ENCODE results near the gene CACNB2.

DNA sequence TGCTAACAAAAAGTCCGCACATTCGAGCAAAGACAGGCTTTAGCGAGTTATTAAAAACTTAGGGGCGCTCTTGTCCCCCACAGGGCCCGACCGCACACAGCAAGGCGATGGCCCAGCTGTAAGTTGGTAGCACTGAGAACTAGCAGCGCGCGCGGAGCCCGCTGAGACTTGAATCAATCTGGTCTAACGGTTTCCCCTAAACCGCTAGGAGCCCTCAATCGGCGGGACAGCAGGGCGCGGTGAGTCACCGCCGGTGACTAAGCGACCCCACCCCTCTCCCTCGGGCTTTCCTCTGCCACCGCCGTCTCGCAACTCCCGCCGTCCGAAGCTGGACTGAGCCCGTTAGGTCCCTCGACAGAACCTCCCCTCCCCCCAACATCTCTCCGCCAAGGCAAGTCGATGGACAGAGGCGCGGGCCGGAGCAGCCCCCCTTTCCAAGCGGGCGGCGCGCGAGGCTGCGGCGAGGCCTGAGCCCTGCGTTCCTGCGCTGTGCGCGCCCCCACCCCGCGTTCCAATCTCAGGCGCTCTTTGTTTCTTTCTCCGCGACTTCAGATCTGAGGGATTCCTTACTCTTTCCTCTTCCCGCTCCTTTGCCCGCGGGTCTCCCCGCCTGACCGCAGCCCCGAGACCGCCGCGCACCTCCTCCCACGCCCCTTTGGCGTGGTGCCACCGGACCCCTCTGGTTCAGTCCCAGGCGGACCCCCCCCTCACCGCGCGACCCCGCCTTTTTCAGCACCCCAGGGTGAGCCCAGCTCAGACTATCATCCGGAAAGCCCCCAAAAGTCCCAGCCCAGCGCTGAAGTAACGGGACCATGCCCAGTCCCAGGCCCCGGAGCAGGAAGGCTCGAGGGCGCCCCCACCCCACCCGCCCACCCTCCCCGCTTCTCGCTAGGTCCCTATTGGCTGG, 498 bp downstream of the VIM start:
- RRBS, 2 experiments = 1 to 2% methylated on average over 6 of the region's 77 CpGs

DNA sequence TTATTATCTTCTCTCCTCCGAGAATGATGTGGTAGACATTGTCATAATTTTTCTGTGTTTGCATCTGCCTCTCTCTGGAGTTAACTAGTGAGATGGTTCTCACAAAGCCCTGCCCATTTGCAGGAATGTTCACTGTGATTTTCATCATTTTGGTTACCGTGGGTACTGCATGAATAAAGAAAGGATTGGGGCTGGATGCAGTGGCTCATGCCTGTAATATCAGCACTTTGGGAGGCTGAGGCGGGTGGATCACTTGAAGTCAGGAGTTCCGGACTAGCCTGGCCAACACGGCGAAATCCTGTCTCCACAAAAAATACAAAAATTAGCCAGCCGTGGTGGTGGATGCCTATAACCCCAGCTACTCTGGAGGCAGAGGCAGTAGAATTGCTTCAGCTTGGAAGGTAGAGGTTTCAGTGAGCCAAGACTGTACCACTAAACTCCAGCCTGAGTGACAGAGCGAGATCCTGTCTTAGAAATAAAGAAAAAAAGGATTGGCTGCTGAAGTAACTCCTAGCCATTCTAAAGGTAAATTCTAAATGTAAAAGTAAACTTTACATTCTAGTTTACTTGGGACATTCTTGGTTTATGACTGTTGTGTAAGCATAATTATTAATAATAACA, 10.9 kb downstream of the VIM start:
- RRBS, 2 experiments = no CpG with 5 or more reads among the region's 8 CpGs

DNA sequence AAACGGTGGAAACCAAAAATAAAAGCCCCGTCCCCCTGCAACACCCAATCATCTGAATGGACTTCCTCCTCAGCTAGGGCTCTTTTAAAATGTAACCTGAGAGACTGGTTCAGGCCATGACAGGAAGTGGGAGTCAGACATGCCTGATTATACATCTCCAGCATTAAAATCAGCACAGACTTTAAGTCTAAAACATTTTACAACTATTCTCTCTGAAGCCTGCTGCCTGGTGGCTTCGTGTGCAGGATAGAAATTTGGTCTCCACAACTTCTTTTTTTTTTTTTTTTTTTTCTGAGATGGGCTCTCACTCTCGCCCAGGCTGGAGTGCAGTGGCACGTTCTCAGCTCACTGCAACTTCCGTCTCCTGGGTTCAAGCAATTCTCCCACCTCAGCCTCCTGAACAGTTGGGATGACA, 30.3 kb downstream of the HACD1 start:
- RRBS, 2 experiments = no CpG with 5 or more reads among the region's 6 CpGs

DNA sequence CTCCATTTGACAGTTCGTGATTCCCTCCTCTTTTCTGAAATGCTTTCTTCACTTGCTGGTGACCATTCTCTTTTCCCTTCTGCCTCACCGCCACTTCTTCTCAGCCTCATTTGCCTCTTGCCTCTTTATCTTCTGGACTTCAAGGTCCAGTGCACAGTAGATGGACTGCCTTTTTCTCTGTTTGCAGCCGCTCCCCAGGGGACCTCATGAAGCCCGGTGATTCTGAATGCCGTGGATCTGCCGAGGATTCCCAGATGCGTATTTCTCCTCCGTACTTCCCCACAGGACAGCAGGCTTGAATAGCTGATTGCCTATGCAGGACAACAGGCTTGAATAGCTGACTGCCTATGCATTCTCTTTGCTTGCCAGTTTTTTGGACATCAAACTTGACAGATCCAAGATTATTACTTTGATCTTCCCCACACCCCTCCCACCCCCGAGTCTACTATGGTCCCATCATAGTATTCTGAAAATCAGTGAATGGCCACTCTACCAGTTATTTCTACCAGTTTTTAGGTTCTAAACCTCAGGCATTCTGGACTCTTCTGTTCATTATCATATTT, 38.8 kb upstream of the TMEM236 start:
- RRBS, 2 experiments = no CpG with 5 or more reads among the region's 9 CpGs

DNA sequence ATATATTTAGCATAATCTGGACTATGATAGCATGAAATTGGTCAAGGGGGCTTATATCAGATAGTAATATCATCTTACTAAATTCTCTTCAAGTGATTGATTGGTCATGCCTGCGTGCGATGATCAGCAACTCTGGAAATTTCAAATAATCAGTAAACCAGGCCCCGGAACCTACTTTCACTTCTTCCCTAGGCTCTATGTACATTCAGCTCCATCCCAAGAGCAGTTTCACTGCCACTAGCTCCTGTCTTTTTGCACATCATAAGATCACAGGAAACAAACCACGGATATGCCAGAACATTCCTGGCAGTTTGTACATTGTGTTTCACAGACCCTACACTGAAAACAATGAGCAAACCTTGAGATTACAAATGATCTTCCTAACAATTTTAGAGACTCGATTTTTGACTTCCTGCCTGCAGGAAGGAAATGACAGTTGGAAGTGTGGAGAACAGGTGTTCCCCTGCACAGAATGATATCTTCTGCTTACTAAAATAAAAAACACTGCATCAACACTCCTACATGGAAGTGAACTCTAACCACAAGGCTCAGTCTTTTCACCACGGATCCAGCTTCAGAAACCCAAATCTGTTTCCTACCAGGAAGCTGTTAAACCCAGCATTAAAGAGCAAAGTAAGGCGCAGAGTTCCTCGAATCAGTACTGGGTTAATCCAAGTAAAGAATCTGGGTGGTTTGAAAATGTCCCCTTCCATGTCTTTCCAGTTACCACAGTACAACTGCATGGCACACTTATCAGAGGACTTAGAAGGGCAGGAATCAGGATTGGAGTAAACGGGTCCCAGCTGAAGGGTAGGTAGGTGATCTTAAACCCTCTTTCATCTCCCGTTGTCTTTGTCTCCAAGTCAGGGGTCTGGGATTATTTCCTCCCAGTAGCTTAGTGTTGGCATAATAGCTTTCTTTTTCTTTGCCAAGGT, 7.5 kb upstream of the TMEM236 start:
- RRBS, 2 experiments = no CpG with 5 or more reads among the region's 10 CpGs

DNA sequence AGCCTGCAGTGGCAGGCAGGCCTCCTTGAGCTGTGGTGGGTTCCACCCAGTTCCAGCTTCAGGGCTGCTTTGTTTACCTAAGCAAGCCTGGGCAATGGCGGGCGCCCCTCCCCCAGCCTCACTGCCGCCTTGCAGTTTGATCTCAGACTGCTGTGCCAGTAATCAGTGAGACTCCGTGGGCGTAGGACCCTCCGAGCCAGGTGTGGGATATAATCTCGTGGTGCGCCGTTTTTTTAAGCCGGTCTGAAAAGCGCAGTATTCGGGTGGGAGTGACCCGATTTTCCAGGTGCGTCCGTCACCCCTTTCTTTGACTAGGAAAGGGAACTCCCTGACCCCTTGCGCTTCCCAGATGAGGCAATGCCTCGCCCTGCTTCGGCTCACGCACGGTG, 84.4 kb downstream of the SLC39A12 start:
- RRBS, 2 experiments = no CpG with 5 or more reads among the region's 20 CpGs

DNA sequence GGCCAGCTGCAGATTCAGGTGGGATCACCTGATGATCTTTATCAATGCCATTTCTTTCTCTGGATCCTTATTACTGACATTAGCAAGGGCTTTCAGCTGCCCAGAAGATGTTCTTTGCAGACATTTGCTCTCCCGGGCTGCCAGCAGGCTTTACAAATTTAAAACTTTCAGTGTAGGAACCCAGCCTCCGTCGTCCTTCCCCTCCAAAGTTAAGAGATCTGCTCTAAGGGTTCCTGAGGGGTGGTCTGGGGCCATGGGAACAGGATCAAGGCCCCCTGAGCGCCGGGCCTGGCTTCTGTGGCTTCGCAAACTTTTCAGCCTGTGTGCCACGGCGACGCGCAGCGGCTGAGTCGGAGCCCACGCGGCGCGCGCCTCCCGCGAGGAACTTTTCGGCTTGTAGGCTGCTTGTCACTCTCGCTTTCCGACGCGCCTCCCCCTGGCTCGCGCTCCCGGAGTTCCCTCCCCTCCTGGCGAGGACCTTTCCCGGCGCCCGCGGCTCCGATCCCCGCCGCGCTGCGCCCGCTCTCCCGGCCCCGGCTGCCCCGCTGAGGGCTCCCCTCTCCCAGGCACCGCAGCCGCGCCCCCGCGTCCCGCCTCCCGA, at the start of gene CACNB2:
Gene CACNB2, plus strand, starts transcription at position 508 of the 601 bp plus-strand sequence.
- RRBS, 2 experiments = under 1% methylated on average over 15 of the region's 48 CpGs

- RRBS, 2 experiments = no CpG with 5 or more reads among the region's 4 CpGs
Observed at GRCh38 chr10:18463768-18464296, 187.6 kb downstream of the NSUN6 start.

DNA sequence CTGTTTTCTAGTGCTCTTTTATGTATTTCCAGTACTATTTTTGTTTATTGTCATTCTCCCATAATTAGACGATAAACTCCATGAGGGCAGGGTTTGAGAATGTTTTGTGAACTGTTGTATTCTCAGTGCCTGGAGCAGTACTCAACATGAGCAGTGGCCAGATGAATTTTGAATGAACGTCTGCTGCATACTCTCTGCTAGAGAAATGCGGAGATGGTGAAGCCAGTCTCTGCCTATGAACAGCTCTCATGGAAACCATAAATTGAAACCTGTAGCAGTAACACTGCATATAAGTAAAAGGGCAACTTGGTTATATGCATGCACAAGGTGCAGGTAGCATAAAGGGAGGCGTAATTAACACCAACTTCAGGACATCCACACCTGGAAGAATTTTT, 130.5 kb downstream of the NSUN6 start:
- RRBS, 2 experiments = no CpG with 5 or more reads among the region's 4 CpGs

GRCh38 chr10:18586480-18586952, 64.9 kb downstream of the NSUN6 start:
- RRBS, 2 experiments = no CpG with 5 or more reads among the region's 17 CpGs

- RRBS, 2 experiments = no CpG with 5 or more reads among the region's 7 CpGs
Observed at GRCh38 chr10:18661337-18662054, 2.3 kb downstream of the ARL5B start.

GRCh38 chr10:18710024-18710417, 50.8 kb downstream of the ARL5B start:
- RRBS, 2 experiments = 89 to 100% methylated on average over 1 of the region's 18 CpGs

GRCh38 chr10:19819347-19819827, 3.2 kb downstream of the PLXDC2 start:
- RRBS, 2 experiments = no CpG with 5 or more reads among the region's 2 CpGs

DNA sequence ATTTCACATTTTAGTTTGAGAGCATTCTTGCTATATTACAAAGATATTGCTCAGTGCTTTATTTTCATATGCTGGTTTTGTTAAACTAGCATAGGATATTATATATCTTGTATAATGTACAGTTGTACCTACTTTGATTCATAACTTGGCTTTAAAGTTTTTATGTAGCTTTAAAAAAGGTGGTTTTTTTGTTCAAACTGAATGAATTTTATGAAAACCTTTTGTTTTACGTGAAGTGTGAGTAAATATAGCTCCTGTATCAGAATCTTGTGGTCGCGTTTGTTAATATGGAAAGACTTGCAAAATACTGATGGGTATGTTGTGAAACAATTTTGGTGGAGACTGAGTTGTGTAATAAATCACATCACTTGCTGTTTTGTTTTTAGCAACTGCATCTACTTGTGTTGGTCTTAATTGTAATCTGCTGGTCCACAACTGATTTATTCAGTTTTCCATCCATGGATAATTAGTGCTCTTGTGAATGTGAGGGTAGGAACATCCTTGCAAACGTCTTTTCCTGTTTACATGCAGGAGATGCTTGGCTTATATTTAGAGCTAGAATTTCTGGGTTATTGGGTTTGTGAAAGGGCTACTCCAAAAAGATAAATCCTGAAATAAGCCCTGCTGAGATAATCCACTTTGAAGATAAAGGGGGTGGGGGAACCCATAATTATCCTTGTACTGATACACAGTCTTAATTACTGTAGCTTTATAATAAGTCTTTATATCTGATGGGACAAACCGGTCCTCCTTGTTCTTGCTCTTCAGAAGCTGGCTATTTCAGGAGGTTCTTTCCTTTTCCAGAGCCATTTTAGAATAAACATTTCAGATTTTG, 10.6 kb downstream of the PLXDC2 start:
- RRBS, 2 experiments = no CpG with 5 or more reads among the region's 5 CpGs

DNA sequence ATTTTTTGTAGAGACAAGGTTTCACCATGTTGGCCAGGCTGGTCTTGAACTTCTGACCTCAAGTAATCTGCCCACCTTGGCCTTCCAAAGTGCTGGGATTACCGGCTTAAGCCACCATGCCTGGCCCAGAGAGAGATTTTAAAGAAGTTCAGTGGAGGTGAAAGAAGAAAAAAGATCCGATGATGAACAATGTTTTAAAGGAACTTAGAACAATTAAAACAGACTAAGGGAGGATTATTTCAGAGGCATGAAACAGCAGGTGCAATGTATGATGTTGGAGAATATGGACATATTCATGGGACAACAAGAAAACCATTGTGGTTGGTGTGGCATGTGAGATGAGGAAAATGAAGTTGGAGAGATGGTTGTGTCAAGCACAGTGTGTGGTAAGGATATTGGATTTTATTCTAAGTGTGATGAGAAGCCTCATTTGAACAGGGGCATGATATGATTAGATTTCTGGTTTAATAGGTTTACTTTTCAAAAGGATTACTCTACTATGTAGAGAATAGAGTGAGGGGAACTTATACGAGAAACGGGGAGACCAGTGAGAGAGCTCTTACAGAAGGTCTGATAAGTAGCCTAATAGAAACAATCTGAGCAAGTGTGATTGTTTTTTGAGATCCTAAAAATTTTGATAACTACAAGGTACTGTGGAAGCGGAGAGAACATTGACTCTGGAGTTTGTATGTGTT, 215.9 kb downstream of the PLXDC2 start:
- RRBS, 2 experiments = no CpG with 5 or more reads among the region's 5 CpGs

DNA sequence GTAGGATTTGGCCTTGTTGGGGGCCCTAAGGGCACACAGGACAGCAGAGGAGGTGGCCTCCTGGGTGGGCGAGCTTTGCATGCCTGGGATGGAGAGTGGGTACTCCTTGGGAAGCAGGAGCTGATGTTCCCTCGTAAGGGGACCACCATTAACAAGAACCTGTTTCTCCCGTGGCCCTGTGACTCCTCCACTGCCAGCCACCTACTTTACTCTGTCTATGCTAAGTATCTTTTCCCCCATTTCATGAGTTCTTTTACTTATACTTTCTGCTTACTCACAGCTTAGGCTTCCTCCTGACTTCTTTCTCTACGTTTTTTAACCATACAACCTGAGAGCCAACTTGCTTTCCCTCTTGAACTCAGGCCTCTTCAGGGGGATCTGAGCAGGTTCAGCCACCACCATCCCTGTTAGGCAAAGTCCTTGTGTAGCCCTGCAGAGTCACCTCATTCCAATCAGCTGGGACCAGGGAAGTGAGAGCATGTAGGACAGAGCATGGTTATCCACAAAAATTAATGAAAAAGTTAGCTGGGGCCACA, 118.9 kb downstream of the NEBL start:
- RRBS, 2 experiments = no CpG with 5 or more reads among the region's 4 CpGs

GRCh38 chr10:21147053-21148007, 250.2 kb upstream of the NEBL start:
- RRBS, 2 experiments = no CpG with 5 or more reads among the region's 13 CpGs

- RRBS, 2 experiments = no CpG with 5 or more reads among the region's 2 CpGs
Observed at GRCh38 chr10:21237901-21238326, 287.6 kb downstream of the SKIDA1 start.

- RRBS, 2 experiments = no CpG with 5 or more reads among the region's 9 CpGs
Observed at GRCh38 chr10:21330390-21331161, 194.9 kb downstream of the SKIDA1 start.

- RRBS, 2 experiments = under 1 to 3% methylated on average over 5 to 7 of the region's 40 CpGs
Observed at GRCh38 chr10:21515935-21516774, 9.3 kb downstream of the SKIDA1 start.

Measured in NT2/D1 (cell line).